AG10803 (cell line): ENCODE data around the gene HPGDS.

- RRBS: no CpG with 5 or more reads among the region's 5 CpGs
These were observed 1.7 kb upstream of the SPARCL1 start for GRCh38 chr4:87530710-87531366.

DNA sequence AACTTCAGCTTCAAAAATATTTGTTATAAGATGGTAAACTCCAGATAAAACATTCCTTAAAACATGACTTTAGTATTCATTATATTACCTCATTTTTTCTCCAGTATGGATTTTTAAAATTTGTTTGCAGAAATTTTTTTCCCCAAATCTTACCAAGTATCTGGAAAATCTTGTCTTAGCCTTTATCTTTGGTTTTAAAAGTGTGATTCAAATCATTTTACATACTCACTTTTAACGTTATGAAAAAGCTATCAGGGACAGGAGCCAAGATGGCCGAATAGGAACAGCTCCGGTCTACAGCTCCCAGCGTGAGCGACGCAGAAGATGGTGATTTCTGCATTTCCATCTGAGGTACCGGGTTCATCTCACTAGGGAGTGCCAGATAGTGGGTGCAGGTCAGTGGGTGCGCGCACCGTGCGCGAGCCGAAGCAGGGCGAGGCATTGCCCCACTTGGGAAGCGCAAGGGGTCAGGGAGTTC lies 60.1 kb downstream of the DMP1 start:
- RRBS: no CpG with 5 or more reads among the region's 15 CpGs

DNA sequence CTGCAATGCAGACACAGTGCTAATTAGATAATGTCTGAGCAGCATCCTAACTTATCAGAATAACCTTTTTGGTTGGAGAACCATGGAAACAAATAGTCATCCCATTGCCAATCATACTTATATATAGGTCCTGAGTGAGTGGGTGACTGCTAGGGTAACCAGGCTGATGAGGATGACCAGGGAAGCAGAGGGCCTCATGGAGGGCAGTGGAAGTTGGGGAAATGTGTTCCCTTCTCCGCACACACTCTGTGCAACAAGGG lies 2.6 kb downstream of the MEPE start:
- RRBS: no CpG with 5 or more reads among the region's 1 CpG

GRCh38 chr4:87921678-87922563 lies 53.6 kb upstream of the SPP1 start:
- RRBS: no CpG with 5 or more reads among the region's 20 CpGs

DNA sequence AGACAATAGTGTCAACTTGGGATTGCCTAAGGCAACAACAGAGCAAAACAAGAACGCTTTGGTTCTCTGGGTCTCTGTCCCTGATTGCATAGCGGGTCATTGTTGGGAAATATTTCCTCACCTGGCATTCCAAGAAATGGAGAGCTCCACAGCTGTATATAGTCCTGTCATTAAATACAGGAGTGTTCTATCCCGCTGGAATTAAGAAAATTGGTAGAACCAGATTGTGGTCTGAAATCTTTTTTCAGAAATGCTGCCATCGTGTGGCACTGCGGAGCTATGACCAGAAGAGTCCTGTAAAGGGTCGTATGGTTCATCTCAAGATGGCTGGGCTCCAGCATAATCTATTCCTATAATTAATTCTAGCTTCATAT lies 2.0 kb upstream of the SPP1 start:
- RRBS: no CpG with 5 or more reads among the region's 6 CpGs

DNA sequence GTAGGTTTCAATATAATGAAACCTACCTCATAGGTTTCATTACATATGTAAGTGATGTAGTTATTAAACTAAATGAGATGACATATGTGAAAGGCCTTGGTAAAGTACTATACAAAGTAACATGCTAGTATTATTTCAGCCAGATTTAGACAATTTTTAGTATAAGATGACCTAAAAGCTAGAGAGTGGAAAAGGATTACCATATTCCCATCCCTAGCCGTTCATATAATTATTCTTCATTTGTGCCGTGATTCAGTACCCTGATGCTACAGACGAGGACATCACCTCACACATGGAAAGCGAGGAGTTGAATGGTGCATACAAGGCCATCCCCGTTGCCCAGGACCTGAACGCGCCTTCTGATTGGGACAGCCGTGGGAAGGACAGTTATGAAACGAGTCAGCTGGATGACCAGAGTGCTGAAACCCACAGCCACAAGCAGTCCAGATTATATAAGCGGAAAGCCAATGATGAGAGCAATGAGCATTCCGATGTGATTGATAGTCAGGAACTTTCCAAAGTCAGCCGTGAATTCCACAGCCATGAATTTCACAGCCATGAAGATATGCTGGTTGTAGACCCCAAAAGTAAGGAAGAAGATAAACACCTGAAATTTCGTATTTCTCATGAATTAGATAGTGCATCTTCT lies 6.8 kb downstream of the SPP1 start:
- RRBS: no CpG with 5 or more reads among the region's 13 CpGs

DNA sequence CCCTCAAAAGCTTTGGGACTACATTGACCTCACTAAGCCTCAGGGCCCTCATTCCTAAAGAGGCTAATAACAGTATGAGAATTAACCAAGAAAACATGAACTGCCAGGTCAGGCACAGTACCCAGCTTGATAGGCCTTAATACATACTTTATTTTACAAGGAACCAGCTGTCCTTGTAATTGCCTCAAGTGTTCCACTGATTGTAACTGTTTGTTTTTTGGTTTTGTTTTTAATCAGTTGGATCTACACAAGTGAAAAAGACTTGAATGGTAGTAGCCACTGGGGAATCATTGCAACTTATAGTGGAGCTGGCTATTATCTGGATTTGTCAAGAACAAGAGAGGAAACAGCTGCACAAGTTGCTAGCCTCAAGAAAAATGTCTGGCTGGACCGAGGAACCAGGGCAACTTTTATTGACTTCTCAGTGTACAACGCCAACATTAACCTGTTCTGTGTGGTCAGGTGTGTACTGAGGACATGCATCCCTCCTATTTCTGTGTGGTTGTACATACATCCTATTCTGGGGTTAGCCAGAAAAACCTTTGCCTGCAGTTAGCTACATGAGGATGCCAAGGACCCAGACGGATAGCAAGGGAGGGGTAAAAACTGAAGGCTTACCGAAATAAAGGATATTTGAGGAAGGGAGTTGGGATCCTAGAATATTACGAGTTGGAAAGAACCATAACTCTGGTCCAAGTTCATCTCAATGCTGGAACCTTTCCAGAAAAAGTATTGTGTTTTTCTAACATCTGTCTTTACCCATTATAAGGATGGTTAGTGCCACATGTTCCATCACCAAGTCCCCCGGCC lies 35.8 kb downstream of the PKD2 start:
- RRBS: 11% methylated on average over 1 of the region's 6 CpGs

DNA sequence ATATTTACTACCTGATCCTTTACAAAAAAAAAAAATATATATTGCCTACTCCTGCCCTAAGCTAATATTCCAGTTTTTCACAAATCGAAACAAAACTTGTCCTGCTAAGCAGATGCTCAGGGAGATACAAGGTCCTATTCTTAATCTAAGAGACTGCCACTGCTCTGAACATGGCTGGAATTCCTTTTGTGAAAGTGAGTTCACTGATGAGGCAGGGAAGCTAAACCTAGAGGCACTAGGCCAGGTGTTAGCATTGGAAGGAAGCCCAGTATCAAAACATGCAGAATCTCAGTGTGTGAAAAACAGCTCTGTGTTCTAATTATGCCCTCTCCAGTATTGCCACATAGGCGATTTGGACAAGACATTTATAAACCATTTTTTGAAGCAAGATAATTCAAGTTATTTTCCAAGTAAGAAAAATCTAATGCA lies 47.6 kb downstream of the ABCG2 start:
- RRBS: no CpG with 5 or more reads among the region's 2 CpGs

DNA sequence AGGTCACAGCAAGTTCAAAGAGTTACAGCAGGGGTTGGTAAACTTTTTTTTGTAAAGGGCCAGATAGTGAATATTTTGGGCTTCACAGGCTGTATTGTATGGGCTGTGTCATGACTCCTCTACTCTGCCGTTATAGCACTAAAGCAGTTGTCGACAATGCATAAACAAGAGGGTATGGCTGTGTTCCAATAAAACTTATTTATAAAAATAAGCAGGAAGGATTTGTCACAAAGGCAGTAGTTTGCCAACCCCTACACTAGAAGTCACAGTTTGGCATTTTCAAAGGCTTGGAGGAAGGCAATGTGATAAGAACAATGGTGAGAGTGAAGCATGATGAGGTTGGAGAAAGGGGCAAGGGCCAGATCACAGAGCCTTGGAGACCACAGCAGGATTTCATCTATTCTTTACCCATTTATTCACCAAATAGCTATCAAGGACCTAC lies 59.2 kb downstream of the PPM1K start:
- RRBS: no CpG with 5 or more reads among the region's 2 CpGs

GRCh38 chr4:88230753-88231969 lies 53.2 kb downstream of the PPM1K start:
- RRBS: no CpG with 5 or more reads among the region's 18 CpGs

- RRBS: no CpG with 5 or more reads among the region's 7 CpGs
These were observed 843 bp upstream of the PPM1K start for GRCh38 chr4:88285056-88285752.

DNA sequence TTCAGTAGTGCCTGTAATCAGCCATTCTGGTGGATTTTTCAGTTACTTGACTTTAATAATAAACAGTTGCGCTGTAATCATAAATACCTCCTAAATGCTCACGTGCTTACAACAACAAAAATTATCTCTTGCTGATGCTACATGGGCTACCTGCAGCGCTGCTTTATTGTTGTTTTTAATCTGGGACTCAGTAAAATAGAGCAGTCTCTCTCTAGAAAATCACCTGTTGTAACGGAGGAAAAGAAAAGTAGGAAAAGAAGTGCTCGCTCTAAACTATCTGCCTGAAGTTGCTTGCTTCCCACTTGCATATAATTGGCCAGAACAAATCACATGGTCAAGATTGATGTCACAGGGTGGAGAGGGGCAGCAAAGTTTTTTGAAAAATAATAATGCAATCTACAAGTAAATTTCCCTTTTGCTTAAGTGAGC lies 8.3 kb upstream of the HERC6 start:
- RRBS: no CpG with 5 or more reads among the region's 5 CpGs

DNA sequence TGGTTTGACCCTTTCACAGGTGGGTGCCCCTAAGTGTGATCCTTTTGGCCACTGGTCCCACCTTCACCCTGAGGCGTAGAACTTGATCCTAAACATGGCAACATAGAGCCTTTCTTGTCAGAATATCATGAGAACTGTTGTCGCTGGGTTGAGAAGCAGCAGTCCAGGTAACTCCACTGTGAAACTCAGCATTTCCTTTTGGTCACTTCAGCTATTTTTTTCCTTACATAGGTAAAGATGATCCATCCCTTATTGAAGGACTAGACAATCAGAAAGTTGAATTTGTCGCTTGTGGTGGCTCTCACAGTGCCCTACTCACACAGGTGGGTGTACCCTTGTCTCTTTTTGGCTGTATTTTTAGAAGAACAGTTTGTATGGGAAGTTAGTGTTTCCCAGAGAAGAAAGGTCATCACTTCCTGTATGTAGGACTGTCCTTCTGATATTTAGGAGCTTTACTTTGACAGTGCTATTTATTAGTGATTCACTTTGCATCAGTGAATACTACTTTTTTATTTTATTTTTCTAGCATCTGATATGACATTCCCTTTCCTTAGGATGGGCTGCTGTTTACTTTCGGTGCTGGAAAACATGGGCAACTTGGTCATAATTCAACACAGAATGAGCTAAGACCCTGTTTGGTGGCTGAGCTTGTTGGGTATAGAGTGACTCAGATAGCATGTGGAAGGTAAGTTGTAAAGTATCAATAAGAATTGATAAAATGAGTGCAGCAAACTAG lies 6.5 kb downstream of the HERC5 start:
- RRBS: no CpG with 5 or more reads among the region's 4 CpGs

DNA sequence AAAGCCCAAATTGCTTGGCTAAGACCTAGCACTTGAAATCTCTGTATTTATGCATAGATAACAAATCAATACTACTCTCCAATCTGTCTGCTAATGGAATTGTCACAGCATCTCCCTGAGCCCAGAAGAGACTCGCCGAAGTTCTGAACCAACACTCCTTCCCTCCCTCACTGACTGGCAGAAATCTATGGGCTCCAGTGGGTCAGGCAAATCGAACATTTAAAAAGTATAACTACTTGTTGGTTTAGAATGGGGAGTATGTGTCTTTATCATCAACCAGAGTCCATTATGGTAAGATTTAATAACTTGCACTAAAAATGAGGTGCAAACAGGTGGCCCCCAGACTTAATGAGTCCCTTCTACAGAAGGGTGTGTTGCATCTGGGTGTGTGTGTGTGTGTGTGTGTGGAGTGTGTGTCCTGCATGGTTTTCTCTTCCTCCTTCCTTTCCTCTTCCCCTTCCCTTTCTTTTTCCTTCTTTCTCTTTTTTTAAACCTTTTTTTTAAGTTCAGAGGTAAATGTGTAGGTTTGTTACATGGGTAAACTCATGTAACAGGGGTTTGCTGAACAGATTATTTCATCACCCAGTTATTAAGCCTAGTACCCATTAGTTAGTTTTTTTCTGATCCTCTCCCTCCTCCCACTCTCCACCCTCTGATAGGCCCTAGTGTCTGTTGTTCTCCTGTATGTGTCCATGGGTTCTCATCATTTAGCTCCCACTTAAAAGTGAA lies 53.7 kb downstream of the GPRIN3 start:
- RRBS: no CpG with 5 or more reads among the region's 3 CpGs

- RRBS: no CpG with 5 or more reads among the region's 2 CpGs
These were observed 85.6 kb downstream of the CCSER1 start for GRCh38 chr4:90212624-90213352.

- RRBS: no CpG with 5 or more reads among the region's 2 CpGs
These were observed 405.5 kb downstream of the CCSER1 start for GRCh38 chr4:90532772-90532971.

GRCh38 chr4:91633490-91633717 lies 670.4 kb upstream of the GRID2 start:
- RRBS: no CpG with 5 or more reads among the region's 6 CpGs

DNA sequence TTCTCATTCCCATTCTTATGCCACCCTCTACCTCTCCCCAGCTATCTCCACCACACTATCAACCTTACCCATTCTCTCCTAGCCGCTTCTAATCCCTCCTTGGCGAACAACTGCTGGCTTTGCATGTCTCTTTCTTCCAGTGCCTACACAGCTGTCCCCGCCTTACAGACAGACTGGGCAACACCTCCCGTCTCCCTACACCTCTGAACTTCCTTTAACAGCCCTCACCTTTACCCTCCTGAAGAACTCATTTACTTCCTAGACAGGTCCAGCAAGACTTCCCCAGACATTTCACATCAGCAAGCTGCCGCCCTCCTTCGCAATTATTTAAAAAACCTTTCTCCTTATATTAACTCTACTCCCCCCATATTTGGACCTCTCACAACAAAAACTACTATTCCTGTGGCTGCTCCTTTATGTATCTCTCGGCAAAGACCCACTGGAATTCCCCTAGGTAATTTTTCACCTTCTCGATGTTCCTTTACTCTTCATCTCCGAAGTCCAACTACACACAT lies 274.9 kb upstream of the GRID2 start:
- RRBS: no CpG with 5 or more reads among the region's 9 CpGs

GRCh38 chr4:94342390-94343104 lies at the start of gene HPGDS:
HPGDS (minus strand) TSS chr4:94342836.
- RRBS: no CpG with 5 or more reads among the region's 6 CpGs